REH cell (cell line): ENCODE measurements around a stretch of chr2.

GRCh38 chr2:37343336-37344126 lies 899 bp upstream of the QPCT start:
- PRO-cap, result no peak

DNA sequence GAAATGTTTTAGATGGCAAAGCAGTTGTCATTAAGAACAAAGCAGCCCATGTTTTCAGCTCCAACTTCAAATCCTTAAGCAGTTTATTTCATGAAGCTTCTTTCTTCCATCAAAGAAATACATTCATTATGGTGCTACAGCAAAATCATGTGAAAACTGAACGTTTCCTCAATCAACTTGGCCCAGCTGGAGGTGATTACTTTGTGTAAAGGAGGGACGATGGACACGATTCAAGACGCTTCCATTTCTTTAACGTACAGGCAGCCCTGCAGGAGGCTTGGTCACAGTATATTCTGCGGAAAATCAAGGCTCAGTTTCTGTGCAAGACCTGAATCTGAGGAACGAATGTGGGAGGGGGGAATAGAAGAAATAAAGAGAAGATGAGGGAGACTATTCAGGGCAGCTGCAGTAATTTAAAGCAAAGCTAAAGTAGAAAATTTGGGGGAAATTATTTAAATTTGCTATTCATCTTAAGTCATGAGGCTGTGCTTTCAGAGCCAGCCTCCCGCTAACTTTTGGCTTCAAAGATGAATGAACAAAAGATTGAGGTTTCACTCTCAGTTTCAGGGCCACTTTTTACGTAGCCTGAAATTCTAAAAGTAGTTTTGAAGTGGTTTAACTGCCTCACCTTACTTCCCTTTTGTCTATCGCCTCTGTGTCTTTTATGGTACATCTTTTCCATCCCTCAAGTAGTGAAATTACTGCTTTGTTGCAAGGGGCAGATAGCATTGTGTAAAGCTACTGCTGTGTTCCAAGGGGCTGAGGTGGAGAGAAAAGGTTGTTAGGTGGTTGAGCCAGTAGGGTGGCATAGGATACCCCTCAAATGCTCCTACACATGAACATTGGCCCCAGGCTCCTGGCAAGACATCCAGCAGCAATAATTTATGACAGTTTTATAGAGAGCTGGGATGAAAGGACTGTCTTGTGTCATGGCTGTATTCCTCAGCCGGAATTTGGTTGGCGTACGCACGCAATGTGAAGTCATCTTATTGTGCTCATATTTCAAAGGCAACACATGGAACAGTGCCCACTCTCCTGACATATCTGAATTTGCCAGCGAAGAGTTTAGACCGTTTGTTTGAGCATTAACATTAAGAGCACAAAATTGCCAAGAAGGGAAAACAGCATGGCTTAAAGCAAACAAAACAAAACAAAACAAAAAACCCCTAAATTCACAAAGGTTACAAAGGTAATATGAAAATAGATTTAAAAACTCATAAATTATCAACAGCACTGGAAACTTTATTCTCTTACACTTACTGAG lies 32.0 kb downstream of the QPCT start:
- PRO-cap, result no peak

GRCh38 chr2:37425351-37425914 lies 81.0 kb downstream of the QPCT start:
- PRO-cap, result no peak

DNA sequence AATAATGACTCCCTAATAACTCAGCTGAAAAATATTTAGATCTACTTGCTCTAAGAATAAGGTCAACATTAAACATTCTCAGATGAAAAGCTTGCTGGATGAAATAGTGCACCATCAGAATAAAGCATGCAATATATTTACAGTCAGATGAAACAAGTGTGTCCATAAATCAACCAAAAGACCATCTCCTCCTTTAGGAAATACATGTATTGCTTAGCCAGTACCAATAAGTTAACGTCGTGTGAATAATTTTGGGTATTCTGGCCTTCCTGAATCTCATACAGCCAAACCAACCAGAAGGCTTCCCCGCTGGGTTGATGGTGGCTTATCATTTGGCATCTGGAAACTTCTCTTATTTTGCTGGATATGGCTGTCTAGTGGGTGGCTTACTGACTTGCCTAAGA lies 29.4 kb downstream of the CDC42EP3 start:
- PRO-cap, result no peak

DNA sequence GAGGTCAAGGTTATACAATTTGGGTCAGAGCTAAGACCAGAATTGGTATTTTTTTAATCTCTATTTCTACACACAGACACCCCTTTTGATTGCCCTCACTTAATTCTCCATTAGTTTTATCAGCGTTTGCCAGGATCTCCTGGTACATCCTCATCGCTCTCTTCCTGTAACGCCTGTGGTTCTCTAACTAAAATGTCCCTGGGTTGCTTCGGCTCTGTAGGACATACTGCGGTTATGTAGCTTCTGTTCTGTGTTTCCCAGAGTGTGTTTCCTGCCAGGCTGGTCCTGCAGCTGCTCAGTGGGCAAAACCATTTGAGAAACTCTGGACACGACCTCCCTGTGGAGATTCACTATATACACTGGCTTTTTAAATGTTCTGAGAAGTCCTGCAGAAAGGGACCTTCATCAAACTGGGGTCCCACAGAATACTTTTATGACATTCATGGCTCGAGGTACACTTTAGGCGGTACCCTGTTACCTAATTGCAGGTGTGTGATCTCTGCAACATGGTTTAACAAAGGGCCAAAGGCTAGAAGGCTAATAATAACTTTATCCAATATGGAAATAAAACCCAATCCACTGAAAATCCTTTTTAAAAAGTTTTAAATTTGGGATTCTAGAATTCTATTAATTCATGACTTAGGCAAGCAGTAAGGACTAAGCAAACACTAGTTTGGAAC lies 5.4 kb downstream of the CDC42EP3 start:
- PRO-cap, result no peak

DNA sequence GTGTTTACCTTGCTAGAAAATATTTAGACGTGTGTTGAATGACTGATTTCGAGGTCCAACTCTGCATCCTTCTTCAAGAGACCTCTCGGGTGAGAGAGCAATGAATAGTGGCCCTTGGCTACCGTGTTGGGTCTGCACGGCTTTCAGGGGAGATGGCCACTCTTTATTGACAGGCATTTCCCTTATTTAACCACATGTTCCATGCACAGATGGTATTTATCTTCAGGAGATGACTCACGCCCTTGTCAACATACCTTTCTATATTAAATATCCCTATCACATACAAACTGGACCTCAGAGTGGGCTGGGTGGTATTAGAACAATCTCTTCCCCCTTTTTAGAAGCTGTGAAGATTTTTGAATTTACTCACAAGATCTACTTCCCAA lies 109.5 kb upstream of the CDC42EP3 start:
- PRO-cap, result no peak

DNA sequence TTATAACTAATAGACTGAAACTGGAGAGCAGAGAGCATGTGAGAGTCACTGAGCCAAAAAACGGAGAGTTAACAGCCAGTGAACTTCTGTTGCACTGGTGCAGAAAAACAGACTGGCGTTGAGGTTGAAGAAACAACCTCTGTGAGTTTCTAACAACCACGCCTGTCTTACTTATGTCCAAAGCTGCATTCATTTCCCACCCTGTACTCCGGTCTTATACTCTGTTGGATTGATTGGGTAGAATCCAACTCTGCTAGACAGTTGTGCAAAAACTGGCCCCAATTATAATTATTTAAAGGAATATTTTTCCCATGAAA lies 9.5 kb downstream of the CYP1B1 start:
- PRO-cap, result no peak

- PRO-cap, result no peak
Measured at GRCh38 chr2:38068881-38069412, 7.0 kb downstream of the CYP1B1 start.

- PRO-cap, result no peak
Measured at GRCh38 chr2:38075323-38075660, 659 bp downstream of the CYP1B1 start.

DNA sequence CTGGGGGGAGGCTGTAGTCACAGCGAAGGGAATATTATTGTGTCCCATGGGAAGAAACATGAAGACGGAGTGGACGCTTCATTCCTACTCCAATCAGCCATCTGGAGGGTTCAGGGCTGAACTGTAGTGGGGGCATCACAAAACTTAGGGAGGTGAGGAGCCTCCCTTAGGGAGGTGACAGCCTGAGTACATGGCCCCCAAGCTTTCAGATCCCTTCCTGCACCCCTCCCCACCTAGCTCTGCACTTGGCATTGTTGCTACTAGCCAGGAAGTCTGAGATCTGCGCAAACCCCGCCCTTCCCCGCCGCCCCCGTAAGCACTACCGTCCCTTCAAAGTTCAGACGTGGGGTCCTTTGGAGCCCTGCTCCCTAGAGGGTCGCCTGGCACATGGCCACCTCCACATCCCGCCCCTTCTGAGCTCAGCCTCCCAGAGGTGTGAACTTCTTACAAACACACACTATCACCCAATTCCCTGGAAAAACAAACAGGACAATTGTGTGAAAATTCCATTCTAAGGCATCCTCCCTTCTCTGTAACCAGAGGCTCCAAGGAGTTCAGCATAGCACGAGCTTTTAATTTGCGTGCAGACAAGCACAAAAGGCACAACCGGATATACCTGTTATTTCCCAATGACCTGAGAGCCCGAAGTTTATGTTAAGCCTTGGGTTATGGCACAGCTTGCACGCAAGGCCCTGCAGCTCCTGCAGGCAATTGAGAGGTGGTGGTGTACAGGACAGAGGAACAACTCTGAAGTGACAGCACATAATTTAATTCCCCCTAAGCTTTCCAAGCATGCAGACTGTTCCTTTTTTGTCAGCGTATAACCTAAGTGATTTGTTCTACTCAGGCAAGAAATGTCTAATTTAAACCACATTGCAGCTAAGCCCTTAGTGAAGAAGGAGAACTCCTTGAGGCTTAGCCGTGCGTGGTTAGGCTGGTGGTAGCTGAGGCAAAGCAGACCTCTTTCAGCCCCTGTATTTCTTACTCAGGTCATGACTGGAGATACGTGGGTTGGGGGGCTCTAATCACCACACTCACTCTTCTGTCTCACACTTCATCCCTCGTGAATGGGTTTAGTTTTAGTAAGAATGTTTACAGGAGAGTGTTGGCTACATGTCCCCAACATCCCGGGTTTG lies 20.2 kb upstream of the CYP1B1 start:
- PRO-cap, result no peak

DNA sequence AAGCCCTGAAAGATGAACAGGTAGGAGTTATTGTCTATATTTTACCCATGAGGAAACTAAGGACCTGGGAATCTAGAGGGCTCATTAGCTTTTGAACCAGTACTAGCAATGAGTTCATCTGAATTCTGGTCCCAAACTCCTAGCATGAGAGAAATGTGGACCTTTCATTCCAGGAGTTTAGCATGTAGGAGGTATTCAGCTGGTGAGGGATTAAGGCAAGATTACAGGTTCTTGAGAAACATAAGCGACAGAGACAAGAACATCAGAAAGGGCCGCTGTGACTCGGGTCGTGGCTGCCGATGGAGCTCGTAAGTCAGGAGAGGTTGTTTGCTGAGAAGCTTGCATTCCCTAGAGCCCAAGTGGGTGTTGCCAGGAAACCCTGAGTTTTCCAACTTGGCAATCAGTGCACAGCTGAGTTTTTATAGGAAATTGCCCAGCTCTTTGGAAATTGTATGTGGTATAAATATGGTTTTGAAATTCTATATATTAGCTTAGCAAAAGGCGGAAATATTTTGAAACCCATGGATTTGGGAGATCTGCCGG lies 46.3 kb upstream of the CYP1B1 start:
- PRO-cap, result no peak

DNA sequence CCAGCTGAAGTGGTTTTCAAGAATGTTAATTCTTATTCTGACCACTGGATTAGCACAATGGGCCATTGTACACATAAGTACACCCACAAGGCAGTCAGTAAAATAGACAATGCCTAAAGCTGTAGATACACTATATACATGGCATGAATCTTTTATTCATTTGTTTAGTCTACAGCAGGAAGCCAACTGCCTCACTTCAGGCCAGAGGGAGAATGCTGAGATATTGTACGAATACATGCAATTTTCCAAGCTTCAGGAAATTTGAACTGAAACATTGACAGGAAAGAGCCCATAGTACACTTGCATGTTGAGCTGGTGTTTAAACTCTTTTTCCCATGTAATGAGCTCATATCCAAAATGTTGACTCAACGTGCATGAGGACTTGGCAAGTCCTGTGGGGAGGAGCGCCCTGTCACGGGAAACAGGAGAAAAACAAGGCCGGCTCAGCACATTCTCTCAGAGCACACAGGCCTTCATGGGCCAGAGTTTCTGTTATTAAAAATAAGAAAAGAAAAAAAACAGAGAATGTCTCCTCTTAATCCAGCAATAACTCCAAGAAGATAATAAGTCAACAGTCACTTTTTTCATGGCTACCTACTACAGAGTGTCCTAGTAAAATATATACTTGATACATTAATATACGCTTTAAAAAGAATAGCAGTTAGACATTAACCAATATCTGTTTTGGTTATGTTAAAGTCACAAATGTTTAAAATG lies 111.7 kb upstream of the CYP1B1 start:
- PRO-cap, result no peak

DNA sequence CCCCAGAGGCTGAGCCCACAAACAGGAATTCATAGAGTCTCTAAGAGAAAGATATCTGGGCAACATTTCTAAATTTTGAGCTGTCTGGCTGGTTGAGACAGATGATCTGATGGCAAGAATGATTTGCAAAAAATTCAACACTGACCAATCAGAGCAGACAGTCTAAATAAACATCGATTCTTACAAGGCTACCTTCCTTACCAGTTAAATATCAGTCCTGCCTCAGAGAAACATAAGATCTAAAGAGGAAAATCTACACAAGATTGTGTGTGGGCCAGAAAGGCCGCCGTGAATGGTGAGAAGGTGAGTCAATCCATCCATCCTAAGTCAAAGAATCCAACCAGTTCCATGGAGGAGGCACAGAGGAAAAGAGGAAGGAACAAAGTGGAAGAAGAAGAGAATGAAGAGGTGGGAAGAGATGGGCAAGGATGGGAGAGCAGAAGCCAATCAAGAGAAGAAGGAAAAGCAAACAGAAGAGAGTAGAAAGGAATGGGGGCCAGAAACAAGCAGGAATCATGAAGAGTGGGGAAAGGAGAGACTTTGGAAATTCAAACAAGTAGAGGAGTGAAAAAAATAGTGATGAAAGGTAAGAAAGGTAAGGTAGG lies 115.1 kb upstream of the CYP1B1 start:
- PRO-cap, result no peak

DNA sequence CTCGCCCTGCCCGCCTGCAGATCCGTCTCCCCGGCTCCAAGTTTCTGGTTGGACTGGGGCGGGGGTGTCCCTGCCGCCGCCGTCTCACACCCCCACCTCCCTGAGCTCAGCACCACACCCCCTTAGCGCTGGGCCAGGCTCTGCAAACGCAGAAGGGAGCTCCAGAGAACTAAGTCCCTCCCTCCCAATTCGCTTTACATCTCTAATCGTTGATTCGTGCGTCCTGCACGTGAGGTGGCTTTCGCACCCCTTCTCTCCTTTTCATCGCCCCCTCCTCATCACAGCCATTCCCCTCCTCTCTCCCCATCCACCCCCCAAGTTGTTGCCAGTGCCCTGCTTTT lies 366 bp upstream of the ATL2 start:
- PRO-cap, result bidirectional peak, plus-strand start at position 39 of the sequence, minus-strand start outside the sequence

GRCh38 chr2:38517470-38517669 lies 85.4 kb downstream of the HNRNPLL start:
- PRO-cap, result no peak

DNA sequence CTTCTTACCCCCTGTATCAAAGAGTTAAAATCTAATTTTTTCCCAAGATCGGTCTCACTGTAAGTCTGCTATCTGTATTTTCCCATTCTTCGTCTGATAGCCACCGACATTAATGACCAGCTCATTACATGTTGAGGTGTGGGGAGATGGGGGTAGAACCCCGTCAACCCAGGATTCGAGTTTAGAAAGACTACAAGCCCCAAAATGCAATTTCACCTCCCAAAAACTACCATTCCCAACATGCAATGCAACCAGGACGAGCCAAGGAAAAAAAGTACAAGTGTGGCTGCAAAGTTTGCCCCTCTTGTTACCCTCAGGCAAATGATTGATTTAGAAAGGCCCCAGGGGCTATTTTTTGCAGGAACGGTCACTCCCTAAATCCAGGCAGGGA lies 264 bp upstream of the GALM start:
- PRO-cap, result bidirectional peak, plus-strand start at position 259 of the sequence, minus-strand start at position 185 of the sequence

GRCh38 chr2:39034980-39035726 lies 85.7 kb downstream of the SOS1 start:
- PRO-cap, result no peak

DNA sequence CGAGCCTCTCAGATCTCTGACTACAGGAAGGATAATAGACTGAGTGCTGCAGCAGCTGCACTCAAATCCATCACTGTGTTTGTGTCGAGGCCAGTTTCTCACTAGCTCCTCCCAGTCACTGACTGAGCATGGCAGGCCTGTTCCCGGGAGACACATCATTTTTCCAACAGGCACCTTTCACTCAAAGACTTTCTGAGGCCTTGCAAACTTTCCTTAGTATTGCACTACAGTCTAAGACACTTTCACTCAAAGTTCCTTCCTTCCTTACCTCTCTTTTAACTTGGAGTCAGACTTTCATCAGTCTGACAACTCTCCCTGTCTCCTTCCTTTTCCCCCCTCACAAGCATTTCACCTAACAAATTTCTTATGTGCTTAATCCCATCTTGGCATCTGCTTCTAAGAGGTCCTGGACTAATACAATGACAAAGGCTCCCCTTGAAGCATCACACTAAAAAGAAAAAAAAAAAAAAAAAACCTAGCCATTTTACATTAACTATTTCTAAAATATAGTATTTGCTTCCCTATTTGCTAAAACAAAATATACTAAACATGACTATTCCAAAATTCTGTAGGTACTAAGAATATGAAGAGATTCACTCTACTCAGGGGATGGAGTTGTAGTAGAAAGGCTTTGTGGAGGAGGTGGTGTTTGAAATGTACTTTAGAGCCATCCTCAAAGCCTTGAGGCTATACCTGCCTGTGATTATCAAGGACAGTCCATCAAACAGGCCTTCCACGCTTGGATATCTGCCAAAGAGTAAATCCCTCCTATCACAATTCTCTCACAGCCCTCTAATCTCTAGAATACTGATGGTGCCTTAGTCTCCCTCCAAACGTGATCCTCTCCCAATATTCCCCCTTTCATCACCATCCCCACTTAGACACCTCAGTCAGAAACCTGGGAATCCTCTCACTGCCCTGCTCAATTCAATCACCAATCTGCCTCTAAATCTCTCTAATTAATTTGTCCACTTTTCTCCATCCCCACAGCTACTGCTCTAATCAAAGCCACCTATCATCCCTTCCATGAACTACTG lies 13.3 kb downstream of the SOS1 start:
- PRO-cap, result no peak

DNA sequence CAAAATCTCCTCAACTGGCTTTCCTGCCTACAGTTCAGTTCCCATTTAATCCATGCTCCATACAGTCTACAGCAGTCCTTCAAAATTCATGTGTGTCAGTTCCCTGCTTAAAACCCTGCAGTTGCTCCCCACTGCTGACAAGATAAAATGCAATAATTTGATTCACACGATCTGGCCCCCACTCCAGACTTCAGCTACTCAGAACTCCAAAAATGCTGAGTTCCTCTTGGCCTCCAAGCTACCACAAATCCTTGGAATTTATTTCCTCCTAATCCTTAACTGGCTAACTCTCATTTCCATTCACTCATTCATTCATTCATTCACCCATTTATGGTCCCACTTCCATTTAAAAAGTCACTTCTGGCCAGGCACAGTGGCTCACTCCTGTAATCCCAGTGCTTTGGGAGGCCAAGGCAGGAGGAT lies 12.6 kb downstream of the SOS1 start:
- PRO-cap, result no peak

- PRO-cap, result no peak
Measured at GRCh38 chr2:39243508-39244543, 123.0 kb upstream of the SOS1 start.